Cardiac ventricle fibroblast (primary cell): Measurements from ENCODE around the genes KNCN, CYP4B1 and CYP4A22.

- RAMPAGE, long total RNA: no peak
These were observed 95.5 kb downstream of the PIK3R3 start for GRCh38 chr1:46036525-46037708.

GRCh38 chr1:46171003-46172361, 3.4 kb upstream of the TSPAN1 start:
- RAMPAGE, long total RNA: no peak

GRCh38 chr1:46181105-46182236, 5.2 kb upstream of the P3R3URF start:
- RAMPAGE, long total RNA: no peak

DNA sequence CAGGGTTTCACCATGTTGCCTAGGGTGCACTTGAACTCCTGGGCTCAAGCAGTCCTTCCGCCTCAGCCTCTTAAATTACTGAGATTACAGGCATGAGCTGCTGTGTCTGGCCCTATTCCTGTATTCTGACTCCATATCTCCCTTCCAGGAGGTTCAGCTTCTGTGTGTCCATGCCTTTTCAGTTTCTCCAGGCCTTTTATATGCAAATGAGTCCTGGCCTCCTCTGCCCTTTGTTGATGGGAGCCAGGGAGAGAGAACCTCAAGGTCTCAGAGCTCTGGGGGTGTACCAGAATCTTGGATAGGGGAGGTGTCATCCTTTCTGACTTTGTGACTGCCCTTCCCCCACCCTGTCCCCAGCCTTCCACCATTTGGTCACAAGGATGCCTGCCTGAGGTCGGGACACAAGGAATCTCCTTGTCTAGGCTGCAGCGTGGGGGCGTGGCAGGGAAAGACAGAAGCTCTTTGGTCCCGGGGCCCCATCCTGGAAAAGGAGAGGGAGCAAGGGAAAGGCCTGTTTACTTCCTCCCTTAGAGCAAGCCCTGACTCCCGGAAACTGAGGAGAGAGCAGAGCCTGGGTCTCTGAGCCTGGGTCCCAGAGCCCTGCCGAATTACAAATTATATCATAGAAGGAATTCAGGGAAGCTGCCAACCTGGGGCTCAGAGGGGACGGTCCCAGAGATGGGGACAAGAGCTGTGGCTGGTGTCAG, 18.7 kb downstream of the LURAP1 start:
- RAMPAGE, long total RNA: no peak

- RAMPAGE, long total RNA: no peak
These were observed 18.0 kb downstream of the LRRC41 start for GRCh38 chr1:46285420-46285819.

DNA sequence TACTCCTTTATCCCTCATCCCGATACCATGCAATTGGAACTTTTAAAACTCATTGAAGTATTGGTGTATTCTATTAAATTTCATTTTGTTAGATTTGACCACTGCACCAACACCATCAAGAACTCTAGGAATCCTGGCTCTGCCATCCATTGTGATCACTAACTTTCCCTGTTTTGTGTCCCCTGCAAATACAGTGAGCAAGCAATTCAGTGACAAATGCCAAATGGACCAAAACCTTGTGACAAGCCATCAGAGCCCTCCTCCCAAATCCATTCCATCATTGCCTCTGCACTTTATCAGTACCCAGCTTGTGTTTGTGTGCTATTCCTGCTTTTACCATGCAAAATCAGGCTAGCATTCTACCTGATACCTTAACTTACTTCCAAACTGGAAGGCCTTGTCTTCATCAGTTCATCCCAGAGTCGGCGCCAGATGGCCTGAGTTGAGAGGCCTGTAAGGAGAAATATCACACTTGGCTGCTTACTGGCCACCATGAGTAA, 6.2 kb downstream of the LRRC41 start:
- RAMPAGE, long total RNA: no peak

- RAMPAGE, long total RNA: no peak
These were observed 13.1 kb downstream of the UQCRH start for GRCh38 chr1:46316521-46317020.

- RAMPAGE, long total RNA: no peak
These were observed 1.2 kb downstream of the NSUN4 start for GRCh38 chr1:46341580-46342351.

DNA sequence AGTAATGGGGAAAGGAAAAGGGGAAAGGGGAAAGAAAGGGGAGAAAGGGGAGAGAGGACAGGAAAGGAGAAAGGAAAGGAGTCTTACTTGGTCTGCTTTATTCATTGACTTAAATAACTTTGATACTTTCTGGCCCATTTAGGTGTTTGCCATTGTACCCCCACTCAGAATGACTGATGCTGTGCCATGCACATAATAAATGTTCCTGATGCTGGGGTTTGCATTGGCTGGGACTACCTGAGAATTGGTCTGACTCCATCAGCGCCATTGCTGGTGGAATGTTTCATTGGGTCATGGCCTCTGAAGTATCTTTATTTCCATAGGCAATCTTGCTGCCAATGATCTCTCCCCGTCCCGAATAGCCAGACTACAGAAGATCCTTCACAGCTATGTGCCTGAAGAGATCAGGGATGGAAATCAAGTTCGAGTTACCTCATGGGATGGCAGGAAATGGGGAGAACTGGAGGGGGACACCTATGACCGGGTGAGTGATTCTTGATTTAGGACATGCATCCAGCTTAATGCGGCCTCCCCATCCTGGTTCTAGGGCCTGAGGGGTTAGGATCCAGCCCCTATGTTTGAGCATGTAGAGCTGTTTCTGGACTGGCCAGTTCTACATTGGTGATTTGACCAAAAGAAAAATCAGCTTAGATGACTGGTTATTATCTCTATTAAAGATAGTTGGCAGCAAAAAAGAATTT, 12.1 kb downstream of the NSUN4 start:
- RAMPAGE, long total RNA: no peak

GRCh38 chr1:46361493-46362113, 21.0 kb downstream of the NSUN4 start:
- RAMPAGE, long total RNA: no peak

GRCh38 chr1:46363005-46363754, 22.6 kb downstream of the NSUN4 start:
- RAMPAGE, long total RNA: no peak

DNA sequence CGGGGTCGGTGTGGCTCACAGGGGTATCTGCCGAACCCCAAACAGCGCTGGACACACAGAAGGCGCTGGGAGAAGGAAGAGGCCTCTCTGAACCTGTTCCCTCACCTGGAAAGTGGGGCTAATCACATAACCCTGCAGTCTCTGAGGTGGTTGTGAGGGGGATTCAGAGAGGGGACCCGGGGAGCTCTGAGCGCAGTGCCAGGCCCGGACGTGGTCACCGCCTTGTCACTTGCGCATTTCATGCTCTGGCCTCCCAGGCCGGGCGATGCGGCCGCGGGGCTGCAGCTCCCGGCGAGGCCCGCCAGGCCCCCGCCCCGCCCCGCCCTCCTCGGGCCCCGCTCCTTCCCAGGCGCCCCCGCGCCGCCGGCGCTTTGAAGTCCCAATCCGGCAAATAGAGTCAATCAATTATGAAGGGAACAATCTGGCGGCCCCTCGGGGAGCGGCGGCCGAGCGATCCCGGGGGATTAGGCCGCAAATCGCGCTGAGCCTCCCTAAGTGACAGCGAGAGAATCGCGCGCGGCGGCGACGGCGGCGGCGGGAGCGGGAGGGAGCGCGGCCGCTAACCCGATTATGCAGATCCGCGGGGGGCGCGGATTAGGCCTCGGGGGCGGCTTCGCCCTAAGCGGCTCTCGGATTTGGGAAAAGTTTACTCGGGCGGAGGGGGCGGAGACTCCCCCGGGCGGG, 23.3 kb upstream of the DMBX1 start:
- RAMPAGE, long total RNA: no peak

DNA sequence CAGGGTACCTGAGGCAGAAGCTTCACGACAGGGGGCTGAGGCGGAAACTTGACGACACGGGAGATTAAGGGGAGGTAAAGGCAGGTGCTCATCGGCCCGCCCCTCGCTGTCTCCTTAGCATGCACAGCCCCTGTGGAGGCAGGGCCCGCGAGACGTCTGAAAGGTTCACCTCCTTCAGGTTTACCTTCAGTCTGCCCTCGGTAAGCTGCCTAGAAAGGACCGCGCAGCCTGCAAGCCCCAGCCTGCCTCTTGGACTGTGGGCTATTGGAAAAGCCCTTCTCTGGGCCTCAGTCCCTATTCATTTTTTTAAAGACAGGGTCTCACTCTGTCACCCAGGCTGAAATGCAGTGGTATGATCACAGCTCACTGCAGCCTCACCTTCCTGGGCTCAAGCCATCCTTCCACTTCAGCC, 12.3 kb downstream of the TMEM275 start:
- RAMPAGE, long total RNA: no peak

GRCh38 chr1:46551408-46551829, at the start of gene KNCN:
KNCN (minus strand) TSS chr1:46551647.
- RAMPAGE, long total RNA: no peak

DNA sequence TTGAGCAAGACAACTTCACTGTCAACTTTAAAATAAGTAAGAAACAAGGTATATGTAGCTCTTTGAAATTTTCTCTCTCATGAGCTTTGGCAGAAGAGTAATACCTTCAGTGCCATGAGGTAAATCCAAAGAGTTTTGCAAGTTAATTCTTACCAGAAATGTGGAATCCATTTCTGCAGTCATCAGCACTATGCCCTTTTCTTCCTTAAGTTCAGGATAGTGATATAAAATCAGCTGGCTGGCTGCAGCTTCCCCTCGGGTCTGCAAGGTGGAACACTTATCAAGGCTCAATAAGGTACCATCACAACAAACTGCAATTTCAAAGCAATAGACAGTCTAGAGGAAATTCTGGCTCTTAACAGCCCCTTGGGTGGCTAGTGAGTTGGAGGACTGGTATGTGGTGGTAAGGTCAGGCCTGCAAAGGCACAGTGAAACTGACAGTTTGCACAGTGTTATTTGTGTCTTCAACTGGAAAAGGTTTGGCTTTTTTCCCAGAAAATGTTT, 25.1 kb downstream of the ATPAF1 start:
- RAMPAGE, long total RNA: no peak

DNA sequence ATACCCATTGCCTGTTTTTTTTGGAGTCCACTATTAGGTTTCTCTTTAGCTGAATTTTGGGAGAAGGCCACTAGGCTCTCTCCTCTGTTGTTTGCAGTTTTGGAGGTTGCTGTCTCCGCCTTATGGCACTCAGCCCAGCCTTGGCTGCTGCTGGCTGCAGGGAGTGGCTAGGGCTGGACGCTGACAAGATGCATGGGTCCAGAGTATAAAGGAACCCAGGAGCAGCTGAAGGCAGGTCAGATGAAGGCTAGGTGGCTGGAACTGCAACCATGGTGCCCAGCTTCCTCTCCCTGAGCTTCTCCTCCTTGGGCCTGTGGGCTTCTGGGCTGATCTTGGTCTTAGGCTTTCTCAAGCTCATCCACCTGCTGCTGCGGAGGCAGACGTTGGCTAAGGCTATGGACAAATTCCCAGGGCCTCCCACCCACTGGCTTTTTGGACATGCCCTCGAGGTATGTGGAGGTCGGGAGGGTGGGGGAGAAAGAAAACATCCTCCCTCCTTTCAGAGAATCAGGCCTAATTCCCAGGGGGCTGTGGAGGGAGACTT, at the start of gene CYP4B1:
Gene CYP4B1, plus strand, starts transcription at position 234 of the 544 bp plus-strand sequence.
- RAMPAGE, long total RNA: no peak

DNA sequence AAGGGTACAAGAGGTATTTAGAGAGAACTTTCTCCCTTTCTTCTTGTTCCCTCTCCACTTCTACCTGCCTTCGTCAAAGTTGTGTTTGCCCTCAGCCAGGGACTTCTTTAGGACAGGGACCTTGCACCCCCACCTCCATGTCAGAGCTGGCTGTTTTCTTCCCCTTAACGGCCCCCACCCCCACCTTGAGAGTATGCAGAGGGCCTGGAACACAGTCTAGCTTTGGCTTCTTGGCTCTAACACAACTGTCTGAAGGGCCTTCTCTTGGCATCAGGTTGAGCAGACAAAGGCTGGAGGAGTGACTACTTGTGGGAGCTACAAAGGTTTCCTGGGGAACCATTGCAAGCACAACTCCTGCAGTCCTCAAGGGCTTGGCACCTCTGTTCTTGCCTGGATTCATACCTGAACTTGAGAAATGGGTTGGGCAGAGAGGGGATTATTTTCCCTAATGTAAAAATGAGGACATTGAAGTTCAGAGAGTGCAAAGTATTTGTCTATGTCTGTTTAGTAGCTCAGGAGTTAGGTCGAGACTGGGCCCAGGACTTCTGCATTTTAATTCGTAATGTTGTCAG, 2.5 kb downstream of the CYP4B1 start:
- RAMPAGE, long total RNA: no peak

- RAMPAGE, long total RNA: no peak
These were observed 37.0 kb upstream of the CYP4X1 start for GRCh38 chr1:46986327-46986997.

DNA sequence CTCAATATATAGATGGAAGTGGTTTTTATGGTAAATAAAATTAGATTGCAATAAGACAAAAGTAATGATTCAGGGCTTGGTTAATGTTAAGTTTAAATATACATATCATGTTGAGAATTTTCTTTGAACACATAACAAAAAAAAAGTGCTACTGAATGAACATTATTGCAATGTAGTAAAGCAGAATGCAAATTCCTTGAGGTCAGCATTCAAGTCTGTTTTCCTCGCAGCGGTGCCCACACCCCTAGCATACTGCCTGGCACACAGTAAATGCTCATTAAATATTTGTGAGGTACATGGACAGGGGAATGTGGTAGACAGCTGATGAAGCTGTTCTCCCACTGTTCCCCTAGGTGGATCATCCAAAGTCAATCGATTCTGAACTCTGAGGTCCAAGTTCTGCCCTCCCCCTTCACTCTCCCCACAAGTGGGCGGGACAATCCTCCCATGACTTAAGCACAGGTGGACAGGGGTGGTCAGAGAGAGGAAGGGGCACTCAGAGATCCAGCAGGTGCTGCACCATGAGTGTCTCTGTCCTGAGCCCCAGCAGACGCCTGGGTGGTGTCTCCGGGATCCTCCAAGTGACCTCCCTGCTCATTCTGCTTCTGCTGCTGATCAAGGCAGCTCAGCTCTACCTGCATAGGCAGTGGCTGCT, at the start of gene CYP4A22:
Gene CYP4A22, plus strand, starts transcription at position 477 of the 655 bp plus-strand sequence.
- RAMPAGE, long total RNA: no peak

DNA sequence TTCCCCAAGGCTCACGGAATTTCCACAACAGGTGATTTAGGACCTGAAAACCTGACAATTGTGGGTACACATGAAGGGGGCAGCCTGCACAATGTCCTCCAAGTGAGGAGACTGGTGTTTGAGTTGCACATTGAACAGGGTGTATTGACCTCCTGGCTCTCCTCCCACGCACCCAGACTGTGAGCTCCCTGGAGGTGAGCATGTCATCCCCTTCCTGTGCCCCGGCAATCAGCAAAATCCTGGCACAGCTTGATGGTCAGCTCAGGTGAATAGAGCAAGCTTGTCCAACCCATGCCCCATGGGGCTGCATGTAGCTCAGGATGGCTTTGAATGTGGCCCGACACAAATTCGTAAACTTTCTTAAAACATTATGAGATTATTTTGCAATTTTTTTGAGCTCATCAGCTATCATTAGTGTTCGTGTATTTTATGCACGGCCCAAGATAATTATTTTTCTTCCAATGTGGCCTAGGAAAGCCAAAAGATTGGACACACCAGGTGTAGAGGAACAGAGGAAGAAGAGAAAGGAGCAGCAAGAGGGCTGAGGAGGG, 1.1 kb downstream of the CYP4A22 start:
- RAMPAGE, long total RNA: no peak